Parietal lobe (tissue), 2 donors: ENCODE measurements around the genes KBTBD8 and EOGT.

- RAMPAGE, long total RNA: no peak
Measured at GRCh38 chr3:66014808-66015275, 23.9 kb downstream of the MAGI1 start.

DNA sequence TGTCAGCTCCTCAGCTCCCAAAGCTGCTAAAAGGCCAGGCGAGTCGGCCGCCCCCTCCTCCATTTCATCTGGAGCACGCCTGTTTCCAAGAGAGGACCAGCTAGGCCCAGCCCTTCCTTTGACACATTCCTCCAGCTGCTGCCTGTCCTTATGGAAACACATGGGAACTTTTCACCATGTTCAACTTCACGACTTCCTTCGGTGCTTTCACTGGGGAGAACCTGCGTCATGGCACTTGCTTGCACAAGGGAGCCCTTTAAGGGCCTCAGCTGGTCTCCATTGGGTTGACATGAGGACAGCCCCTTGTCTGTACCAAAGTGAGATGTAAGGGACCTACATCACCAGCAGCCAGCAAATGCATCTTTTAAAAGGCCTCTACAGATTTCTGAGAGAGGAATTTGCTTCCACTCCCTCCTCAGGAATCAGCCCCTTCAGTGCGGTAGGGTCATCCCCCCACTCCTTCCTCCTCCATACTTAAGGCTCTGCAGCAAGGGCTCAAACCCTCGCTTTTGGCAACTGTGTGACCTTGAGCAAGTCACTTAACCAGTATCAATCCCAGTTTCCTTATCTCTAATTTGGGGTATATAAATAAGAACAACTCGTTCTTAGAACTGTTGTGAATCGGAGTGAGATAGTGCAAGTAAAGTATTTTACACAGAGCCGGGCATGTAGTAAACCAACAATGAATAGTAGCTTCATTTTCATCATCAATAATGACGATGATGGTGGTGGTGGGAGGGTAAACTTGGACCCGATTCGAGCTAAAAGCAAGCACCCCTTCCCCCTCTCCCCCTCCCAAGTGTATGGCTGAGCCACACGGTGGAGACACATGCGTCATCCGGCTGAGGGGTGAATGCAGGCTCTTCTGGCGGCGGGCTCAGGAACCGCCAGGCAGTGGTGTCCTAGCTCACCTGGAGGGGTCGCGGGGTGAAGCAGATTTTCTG lies 1.8 kb downstream of the MAGI1 start:
- RAMPAGE, long total RNA: no peak

- RAMPAGE, long total RNA: no peak
Measured at GRCh38 chr3:66060529-66060854, 21.8 kb upstream of the MAGI1 start.

- RAMPAGE, long total RNA: no peak
Measured at GRCh38 chr3:66182325-66182621, 38.5 kb upstream of the SLC25A26 start.

- RAMPAGE, long total RNA: no peak
Measured at GRCh38 chr3:66445028-66445764, 55.6 kb downstream of the LRIG1 start.

DNA sequence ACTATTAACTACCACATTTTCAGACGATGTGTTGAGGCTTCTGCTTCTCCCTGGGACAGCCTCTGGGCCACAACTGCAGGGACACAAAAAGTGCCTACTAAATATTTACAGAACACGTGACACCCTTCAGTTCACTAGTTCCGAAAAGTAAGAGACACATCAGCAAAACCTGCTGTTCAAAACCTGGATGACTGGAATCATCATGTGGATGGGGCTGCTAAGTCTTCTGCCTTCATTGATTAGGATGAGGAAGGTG lies 52.1 kb downstream of the LRIG1 start:
- RAMPAGE, long total RNA: no peak

GRCh38 chr3:66453967-66454532 lies 46.8 kb downstream of the LRIG1 start:
- RAMPAGE, long total RNA: no peak

DNA sequence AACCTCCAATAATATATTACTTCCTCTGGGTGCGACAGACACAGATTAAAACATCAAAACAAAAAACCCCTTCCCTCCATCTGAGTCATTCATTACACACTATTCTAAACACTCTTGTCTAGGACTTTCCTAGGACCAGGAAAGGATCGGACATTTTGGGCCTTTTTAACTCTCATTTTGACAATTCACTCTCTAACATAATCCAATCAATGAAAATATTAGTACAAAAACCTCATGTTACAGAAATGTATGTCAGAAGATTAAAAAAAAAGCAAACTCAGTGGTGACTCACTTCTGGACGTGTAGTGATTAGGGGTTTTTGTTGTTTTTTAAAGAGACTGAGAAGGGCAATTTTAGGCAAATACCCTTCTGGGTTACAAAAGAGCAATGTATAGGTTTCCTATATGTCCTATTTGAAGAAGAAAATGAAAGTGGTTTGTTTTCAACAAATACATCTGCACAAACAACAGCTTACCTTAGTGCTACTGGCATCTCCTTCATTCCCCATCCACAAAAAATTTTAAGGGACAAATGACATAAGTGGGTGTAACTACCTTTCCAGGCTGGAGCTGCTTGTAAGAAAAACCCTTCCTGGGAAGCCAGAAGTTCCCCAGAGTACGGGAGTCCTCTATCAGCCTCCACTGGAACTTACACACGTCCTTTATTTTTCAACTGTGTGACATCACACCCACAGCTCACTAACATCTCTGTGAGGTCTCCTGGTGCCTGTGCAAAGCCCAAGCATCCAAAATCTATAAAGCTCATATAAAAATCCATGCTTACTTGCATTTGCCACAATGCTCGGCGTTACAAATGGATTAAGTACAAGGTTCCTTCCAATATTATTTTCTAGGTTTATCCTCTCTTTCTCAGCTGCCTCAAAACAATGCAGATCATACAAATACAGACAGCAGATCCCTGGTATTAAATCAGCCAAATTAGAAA lies 27.8 kb downstream of the LRIG1 start:
- RAMPAGE, long total RNA: no peak

- RAMPAGE, long total RNA: no peak
Measured at GRCh38 chr3:66481810-66482631, 18.8 kb downstream of the LRIG1 start.

DNA sequence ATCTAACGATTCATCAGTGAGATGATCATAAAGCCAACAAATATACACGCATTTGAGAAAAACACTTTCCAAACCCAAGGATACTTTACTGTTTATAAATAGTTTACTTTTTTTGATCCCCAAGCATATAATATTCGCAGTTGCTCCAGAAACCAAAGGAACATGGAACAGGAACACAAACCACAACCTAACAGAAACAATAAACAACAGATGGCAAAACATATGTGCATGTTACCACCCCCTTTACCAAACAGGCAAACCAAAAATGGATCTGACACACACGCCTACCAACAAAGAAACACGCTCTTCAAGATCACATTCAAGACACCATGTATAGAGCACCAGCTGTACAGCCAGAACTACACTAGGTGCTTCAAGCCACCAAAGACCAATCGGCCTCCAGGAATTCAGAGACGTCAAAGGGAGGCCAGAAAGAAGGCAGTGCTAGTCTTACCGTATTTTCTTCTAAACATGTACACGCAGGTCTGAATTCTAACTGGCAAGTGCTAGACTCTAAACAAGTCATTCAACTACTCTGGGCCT lies 15.2 kb downstream of the LRIG1 start:
- RAMPAGE, long total RNA: no peak

GRCh38 chr3:66487303-66487875 lies 13.4 kb downstream of the LRIG1 start:
- RAMPAGE, long total RNA: no peak

DNA sequence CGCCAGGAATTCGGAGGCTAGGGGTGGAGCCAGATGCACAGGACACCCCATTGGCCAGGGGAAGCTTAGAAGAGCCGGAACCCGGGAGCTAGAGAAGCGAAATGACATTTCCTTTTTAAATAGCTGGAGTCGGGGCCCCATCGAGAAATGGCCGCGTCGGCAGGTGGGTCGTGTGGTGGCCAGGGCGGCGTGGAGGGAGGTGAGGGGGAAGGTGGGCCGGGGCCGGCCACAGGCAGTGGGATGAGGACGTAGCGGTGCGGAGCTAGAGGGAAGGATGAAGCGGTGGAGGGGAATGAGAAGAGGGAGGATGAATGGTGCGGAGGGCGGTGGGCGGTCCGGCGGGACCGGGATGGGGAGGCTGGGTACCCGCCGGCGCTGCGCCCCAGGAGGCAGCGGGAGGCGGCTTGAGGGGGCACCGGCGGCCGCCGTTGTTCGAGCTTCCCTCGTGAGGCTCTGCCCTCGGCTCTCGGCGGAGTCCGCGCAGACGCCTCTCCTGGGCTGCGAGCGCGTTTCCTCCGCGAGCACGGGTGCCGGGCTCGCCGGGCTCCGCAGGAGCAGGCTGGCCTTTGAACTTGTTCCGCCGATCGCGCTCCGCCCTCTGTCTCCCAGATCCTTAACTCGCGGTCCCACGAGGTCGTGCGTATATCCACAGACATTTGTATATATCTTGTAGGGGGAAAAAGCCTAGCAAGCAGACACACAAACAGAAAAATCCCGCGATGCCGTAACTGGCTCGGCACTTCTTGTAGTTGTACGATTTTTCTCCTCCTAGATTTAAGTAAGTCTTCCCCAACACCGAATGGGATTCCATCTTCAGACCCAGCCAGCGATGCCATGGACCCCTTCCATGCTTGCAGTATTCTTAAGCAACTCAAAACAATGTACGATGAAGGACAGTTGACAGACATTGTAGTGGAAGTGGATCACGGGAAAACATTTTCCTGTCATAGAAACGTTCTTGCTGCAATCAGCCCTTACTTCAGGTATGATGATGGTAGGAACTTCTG lies at the start of gene KBTBD8:
KBTBD8 (plus strand) TSS at position 99 of the 1,007 bp plus-strand sequence.
- RAMPAGE, long total RNA: no peak

GRCh38 chr3:67483980-67484549 lies 170.3 kb downstream of the SUCLG2 start:
- RAMPAGE, long total RNA: no peak

DNA sequence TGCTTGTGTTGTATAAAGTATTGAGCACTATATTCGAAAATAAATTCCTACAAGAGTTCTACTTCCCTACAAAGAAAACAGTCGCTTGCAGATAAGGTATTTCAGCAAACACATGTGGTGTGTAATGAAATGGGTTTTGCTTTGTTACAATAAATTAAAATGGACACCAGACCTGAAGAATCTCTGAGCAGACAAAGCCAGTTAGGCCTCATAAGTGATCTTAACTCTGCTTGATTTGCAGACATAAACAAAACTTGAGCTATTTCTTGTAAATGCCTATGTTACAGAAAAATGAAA lies 164.9 kb downstream of the SUCLG2 start:
- RAMPAGE, long total RNA: no peak

DNA sequence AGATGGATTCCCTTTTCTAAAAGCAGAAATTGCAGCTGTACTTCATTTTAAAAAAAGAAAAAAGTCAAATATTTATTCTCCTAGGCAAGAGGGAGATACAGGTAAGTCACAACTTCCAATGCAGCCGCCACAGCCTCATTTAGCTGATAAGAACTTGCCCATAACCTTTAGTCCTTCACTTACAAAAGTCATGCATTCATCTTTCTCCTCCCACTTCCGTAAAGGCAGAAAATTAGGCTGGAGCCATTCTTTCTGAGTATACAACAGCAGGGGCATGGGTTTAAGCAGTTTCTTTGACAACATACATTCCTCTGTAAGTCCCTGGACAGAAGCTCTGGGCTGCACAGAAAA lies 4.3 kb downstream of the SUCLG2 start:
- RAMPAGE, long total RNA: no peak

- RAMPAGE, long total RNA: no peak
Measured at GRCh38 chr3:68081575-68082008, 77.5 kb downstream of the TAFA1 start.

DNA sequence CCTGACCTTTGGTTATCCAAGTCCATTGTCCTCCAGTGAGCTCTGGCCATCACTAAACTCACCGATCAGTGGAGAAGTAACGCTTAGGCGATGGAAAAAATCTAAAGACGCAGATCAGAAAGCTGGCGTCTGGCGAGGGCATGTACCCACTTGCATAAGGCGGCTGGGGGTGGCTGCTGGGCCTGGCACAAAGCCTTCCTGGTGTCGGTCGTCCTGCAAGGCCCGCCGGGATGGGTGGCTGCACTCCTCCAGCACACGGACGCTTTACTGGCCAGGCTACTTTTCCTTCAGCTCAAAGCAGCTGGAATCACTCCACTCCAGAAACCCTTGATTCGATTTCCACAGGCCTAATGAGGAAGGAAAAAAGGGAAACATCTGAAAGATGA lies 1.0 kb downstream of the EOGT start:
- RAMPAGE, long total RNA: no peak

DNA sequence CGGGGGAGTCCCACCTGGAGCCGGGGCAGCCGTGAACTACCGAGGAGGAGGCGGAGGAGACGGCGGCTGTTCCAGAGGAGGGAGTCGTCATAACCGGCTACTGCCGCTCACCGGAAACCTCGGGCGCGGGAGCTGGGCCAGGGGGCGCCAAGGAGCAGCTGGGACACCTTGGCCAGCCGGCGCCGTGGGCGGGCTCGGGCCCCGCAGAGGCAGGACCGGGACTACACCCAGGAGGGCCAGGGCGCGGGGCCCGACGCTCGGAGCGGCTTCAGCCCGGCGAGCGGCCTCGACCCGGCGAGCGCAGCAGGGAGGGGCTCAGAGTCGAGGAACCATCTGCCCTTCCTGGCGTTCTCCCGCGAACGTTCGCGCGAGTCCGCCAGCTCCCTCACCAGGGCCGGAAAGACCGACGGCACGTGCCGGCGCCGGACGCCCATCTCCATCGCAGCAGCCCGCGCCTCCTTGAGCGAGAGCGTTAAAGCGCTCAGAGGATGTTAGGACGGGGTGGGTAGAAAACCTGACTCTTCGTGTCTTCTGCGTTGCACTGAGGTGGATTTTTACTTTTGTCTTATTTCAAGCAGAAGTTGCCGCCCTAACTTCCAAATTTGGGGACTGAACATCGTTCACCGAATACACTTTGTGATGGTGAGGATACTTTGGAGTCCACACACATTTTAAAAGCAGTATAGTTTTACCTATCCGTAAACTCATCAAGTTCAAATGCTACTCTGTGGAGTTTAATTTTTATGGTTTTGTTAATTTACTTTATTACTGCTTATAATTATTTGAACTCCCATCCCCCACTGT lies at the start of gene EOGT:
EOGT (minus strand) TSS at position 125 of the 804 bp plus-strand sequence.
- RAMPAGE, long total RNA: no peak

DNA sequence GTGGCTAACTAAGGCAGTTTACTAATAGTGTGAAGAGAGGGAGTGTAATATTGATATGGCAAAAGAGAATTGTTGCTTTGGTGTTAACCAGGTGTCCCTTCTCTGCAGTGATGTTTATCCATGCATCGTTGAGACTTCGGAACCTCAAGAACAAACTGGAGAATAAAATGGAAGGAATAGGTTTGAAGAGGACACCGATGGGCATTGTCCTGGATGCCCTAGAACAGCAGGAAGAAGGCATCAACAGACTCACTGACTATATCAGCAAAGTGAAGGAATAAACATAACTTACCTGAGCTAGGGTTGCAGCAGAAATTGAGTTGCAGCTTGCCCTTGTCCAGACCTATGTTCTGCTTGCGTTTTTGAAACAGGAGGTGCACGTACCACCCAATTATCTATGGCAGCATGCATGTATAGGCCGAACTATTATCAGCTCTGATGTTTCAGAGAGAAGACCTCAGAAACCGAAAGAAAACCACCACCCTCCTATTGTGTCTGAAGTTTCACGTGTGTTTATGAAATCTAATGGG lies 18.0 kb downstream of the LMOD3 start:
- RAMPAGE, long total RNA: no peak

GRCh38 chr3:69293243-69293559 lies 92.7 kb downstream of the FRMD4B start:
- RAMPAGE, long total RNA: no peak